Left colon (tissue), 1 donor: ENCODE data around the gene ITIH2.

- PRO-cap = no peak
Observed at GRCh38 chr10:6088307-6088897, 432 bp upstream of the RBM17 start.

GRCh38 chr10:6109938-6110327 lies 21.1 kb downstream of the RBM17 start:
- PRO-cap = no peak

DNA sequence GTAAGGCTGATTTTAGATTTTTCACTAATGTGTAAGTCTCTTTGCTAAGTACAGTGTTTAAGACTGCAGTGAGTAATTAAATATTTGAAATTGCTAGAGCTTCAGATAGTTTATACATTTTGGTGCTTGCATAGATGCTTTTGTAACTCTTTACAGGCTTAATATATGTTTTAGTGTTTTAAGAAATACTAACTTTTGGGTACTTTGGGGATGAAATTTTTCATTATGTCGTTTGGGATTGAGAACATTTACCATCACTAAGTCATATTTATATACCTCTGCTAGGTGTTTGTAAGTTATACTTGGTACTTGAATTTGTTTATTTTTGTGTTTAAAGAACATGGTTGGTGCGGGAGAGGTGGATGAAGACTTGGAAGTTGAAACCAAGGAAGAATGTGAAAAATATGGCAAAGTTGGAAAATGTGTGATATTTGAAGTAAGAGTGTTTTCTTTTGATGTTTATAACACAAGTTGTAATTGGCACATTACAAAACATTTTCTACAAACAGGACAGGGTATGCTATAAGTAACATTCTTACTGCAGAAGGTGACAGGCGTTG lies 25.0 kb downstream of the RBM17 start:
- PRO-cap = no peak

DNA sequence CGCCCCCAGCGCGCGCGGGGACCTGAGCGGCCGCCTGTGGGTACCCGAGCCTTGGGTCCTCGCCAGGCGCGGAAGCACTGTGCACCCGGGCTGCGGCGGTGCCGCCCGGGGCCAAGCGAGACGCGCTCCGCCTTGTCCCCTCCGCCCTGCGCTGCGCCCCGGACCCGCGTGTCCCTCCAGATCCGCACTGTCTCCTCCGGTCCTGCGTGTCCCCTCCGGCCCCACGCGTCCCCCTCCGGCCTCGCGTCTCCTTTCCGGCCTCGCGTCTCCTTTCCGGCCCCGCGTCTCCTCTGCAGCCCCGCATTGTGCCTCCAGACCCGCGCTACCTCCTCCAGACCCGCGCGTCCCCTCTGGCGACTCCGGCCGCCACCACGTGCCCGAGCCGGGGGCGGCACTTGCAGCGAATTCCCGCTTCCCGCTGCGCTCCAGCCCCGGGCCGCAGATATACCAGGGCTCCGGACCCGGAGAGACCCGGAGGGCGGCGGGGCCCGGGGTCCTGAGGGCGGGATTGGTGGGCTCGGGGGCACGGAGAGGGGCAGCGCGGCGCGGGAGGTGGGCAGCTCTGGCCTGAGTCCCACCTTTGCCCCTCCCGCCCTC lies 56.3 kb downstream of the RBM17 start:
- PRO-cap = no peak

DNA sequence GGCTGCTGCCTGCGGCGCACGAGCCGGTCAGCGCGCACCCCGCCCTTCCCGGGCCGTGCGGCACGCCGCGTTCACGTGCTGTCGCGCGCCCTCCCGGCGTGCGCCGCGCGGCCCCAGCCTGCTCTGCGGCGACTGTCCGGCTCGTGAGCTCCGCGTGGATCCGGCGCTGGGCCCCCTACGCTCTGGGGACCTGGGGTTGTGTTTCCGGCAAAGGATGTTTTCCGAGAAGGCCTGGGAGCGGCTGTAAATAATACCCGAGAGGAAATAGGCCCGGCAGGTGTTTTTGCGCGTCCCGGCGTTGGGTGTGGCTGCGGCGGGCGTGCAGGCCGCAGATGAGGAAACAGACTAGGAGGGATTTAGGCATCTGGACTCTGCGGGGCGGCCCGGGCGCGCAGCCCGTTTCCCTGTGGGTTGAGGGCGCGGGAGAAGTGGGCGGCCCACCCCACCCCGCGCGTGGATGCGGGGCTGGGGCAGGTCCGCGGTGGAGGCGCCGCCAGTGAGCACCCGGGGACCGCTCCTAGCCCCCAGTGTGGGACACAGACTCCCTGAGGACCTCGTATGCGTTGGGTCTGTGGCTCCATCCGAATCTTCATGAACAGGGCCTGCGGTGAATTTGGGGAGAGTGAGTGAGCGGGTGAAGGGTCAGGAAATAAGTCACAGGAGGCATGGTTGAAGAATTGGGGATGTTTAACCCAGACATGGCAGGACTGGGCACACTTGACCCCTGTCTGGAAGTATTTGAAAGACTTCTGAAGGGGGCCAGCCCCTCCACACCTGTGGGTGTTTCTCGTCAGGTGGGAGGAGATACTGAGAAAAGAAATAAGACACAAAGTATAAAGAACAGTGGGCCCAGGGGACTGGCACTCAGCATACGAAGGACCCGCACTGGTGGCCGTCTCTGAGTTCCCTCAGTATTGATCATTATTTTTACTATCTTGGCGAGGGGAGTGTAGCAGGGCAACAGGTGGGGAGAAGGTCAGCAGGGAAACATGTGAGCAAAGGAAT lies 38.7 kb upstream of the PFKFB3 start:
- PRO-cap = bidirectional peak, plus-strand start at position 131 of the sequence, minus-strand start outside the sequence; unidirectional peak, plus-strand start at position 363 of the sequence

DNA sequence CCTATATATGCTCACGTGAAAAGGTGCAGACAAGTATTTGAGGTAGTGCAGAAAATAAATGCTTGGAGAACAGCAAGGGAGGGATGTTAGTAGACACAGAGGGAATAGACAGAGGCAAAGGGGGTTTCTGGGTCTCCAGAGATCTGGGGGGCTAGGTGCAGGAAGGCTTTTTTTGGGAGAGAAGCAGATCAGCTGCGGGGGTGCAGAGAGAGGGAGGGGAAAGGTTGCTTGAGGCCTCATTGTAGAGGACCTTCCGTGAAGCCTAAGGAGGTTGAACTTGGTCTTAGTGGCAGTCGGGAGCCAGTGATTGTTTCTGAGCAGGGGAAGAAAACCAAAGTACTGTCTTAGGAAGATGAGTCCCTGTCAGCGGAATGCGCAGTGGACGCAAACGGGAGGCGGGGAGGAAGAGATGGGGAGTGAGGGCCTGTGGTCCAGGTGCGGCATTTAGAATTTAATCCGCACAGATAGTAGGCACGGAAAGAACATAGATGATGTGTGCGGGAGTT lies 29.2 kb upstream of the PFKFB3 start:
- PRO-cap = no peak

GRCh38 chr10:6174032-6174912 lies 28.5 kb upstream of the PFKFB3 start:
- PRO-cap = no peak

GRCh38 chr10:6195790-6196448 lies 6.8 kb upstream of the PFKFB3 start:
- PRO-cap = no peak

DNA sequence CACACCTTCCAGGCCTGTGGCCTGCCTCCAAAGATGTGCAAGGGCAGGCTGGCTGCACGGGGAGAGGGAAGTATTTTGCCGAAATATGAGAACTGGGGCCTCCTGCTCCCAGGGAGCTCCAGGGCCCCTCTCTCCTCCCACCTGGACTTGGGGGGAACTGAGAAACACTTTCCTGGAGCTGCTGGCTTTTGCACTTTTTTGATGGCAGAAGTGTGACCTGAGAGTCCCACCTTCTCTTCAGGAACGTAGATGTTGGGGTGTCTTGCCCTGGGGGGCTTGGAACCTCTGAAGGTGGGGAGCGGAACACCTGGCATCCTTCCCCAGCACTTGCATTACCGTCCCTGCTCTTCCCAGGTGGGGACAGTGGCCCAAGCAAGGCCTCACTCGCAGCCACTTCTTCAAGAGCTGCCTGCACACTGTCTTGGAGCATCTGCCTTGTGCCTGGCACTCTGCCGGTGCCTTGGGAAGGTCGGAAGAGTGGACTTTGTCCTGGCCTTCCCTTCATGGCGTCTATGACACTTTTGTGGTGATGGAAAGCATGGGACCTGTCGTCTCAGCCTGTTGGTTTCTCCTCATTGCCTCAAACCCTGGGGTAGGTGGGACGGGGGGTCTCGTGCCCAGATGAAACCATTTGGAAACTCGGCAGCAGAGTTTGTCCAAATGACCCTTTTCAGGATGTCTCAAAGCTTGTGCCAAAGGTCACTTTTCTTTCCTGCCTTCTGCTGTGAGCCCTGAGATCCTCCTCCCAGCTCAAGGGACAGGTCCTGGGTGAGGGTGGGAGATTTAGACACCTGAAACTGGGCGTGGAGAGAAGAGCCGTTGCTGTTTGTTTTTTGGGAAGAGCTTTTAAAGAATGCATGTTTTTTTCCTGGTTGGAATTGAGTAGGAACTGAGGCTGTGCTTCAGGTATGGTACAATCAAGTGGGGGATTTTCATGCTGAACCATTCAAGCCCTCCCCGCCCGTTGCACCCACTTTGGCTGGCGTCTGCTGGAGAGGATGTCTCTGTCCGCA lies 31.1 kb downstream of the PFKFB3 start:
- PRO-cap = unidirectional peak, plus-strand start at position 798 of the sequence

DNA sequence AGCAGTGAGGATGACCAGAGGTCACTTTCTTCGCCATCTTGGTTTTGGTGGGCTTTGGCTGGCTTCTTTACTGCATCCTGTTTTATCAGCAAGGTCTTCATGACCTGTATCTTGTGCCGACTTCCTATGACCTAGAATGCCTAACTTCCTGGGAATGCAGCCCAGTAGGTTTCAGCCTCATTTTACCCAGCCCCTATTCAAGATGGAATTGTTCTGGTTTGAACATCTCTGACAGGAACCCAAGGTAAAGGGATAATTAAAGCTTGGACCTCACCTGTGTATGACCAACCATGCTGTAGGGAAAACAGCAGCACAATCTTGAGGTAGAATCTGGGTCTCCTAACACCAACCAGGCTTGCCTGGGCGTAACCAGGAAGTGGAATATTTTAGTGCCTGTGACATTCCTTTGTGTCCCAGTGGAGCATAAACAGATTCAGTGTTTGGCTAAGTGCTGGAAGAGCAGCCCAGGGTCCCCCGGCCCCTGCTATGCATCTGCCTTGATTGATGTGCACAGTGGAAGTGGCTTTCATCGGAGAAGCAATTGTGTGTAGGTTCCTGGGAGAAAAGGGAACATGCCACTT lies 94.1 kb downstream of the PFKFB3 start:
- PRO-cap = unidirectional peak, plus-strand start at position 436 of the sequence

DNA sequence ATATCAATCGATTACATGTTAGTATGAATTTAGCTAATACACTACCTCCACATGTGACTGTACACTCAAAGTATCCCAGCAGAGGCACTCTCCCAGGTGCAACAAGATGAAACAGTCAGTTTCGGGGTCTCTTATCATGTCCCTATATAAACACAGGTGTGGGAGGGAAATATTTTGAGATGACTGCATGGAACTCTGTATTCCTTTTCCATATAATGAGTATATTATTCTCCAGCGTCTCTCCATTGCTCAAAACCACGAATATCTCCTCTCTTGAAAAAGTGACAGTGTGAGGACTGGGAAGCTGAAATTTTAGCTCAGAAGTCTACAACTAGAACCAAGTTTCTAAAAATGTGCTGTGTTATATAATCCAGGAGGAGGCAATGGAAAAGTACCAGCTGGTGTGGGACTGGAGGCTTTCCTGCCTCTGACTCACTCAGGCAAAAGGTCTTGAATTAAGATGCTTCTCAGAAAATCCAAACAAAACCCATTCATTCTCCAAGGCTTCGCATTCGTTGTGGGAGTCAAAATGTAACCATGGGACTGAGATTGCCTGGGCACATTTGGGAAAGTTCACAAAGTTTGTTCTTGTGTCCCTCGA lies 180.2 kb downstream of the PFKFB3 start:
- PRO-cap = no peak

DNA sequence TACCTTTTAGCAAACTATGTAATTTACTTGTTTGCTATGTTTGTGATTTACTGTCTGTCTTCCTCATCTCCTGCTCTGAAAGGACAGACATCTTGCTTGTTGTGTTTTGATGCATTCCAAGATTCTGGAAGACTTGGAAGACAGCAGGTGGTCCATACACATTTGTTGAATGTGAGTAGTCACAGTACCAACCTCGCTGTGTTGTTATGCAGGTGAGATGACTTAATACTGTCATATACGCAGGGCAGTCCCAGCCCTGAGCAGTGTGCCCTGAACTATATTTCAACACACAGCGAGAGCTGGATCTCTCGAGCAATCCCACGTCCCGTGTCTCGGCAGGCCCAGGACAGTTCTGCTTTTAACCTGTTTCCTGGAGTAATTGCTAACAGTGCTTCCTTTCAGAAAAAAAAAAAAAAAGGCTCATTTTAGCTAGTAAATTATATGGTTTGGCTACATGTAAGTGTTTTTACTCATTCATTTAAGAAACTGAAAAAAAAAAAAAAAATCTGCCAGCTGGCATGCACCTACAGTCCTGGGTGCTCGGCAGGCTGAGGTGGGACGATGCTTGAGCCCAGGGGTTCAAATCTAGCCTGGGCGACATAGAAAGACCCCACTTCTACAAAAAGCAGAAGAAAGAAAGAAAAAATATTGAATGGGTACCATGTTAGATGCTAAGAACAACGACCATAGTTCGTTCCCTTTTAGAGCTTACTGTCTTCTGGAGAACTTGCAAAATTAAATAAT lies 179.7 kb downstream of the PRKCQ start:
- PRO-cap = unidirectional peak, minus-strand start at position 334 of the sequence

GRCh38 chr10:6557970-6558640 lies 22.0 kb downstream of the PRKCQ start:
- PRO-cap = no peak

GRCh38 chr10:7034991-7035540 lies 375.8 kb downstream of the SFMBT2 start:
- PRO-cap = no peak

DNA sequence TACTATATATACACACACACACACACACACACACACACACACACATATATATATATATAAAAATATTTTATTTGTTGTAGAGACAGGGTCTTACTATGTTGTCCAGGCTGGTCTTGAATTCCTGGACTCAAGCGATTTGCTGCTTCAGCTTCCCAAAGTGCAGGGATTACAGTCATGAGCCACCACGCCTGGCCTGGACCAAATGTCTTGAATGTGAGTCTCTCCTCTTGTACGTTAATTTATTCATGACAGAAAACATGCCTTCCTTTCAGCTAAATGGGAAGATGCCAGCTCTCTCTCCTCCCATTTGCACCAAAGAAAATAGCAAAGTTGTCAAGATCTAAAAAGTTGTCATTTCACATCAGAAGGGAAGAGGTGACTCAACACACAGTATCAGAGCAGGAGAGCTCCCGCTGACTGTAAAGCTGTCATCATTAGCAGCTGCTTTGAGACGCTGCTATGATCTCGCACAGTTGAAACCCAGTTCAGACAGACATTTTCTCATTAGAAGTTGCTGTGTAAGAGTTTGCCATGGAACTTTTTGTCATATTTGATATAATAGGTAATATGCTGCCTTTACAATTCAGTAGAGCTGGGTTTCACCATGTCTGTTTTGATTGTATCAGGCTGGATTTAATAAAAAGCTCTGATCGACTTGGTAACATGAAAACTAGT lies 224.3 kb downstream of the SFMBT2 start:
- PRO-cap = no peak

GRCh38 chr10:7702575-7702941 lies 558 bp upstream of the ITIH2 start:
- PRO-cap = no peak

GRCh38 chr10:7703059-7703901 lies at the start of gene ITIH2:
TSS of gene ITIH2 (plus strand) at chr10:7703316.
- PRO-cap = no peak

- PRO-cap = no peak
Observed at GRCh38 chr10:7841117-7841591, 22.8 kb downstream of the TAF3 start.

DNA sequence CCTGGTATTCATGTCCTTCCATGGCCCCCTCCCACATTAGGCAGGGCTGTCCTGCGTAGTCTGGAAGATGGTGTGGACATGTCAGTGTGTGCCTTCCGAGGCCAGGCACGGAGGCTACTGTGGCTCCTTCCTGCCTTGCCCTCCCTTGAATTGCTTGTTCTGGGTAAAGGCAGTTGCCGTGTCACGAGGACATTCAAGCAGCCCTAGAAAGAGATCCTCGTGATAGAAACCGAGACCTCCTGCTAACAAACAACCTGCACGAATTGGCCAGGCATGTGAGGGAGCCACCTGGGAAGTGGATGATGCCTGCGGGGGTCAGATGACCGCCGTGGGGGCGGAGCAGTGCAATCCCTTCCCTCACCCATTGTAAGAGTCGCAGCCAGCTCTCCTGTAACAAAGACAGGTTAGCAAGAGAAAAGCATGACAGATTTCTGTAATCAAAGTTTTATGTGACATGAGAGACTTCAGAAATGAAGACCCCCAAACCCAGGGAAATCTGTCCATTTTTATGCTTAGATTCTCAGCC lies 241.6 kb downstream of the GATA3 start:
- PRO-cap = no peak

DNA sequence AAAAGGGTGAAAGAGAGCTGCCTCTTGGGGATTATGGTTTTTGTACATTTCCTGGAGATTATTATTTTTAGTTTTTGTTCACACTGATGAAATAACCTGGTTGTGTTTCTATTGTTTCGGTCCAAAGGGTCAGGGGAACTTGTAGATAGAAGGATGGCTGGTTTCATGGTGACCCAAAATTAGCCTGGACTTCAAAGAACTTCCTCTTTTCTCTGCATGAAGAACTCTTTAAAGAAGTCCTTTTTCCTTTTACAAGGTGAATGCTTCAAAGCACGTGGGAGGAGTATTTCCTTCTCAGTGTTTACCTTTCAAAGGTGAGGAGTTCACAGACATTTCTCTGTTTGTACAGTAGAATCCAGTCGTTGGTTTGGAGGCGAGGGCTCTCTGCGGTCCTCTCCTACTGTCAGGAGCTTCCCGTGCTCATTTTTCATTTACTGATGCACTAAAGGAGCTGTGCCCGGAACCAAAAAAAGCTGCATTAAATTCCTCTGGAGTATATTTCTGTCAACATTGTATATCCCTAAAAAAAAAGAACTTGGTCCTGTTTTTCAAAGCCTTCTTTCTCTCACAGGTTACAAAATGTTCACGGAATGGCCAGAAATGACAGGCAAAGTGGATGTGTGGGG lies 561.7 kb downstream of the GATA3 start:
- PRO-cap = no peak